WTC11 (cell line): ENCODE measurements around a stretch of chr19.

DNA sequence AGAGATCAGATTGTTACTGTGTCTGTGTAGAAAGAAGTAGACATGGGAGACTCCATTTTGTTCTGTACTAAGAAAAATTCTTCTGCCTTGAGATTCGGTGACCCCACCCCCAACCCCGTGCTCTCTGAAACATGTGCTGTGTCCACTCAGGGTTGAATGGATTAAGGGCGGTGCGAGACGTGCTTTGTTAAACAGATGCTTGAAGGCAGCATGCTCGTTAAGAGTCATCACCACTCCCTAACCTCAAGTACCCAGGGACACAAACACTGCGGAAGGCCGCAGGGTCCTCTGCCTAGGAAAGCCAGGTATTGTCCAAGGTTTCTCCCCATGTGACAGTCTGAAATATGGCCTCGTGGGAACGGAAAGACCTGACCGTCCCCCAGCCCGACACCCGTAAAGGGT, 10.9 kb upstream of the THEG start:
- PRO-cap: bidirectional peak, plus-strand start at position 152 of the sequence, minus-strand start at position 134 of the sequence

DNA sequence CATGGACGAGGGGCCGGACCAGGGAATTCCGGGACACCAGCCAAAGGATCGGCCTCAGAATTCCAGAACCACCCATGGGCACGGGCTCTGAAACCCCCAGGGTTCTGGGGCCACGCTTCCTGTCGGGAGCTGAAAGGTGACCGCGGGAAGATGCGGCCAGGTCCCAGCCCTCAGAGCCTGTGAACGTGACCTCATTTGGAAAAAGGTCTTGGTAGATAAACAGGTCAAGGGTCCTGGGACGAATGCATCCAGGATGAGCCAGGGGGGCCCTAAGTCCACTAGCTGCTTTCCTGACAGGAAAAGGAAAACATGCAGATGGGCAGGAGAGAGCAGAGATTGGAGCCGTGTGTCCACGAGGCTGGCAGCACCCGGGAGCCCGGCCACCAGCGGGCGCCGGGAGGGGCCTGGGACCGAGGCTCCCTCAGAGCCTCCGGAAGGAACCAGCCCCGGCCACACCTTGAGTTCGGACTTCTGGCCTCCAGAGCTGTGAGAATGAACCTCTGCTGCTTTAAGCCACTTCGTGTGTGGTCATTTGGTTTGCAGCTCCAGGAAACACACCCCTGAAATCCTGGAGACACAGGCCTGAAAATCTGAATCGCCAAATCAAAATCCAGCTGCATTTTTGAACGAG, 10.3 kb upstream of the C2CD4C start:
- PRO-cap: no peak

GRCh38 chr19:540948-541774, 2.7 kb upstream of the GZMM start:
- PRO-cap: no peak

DNA sequence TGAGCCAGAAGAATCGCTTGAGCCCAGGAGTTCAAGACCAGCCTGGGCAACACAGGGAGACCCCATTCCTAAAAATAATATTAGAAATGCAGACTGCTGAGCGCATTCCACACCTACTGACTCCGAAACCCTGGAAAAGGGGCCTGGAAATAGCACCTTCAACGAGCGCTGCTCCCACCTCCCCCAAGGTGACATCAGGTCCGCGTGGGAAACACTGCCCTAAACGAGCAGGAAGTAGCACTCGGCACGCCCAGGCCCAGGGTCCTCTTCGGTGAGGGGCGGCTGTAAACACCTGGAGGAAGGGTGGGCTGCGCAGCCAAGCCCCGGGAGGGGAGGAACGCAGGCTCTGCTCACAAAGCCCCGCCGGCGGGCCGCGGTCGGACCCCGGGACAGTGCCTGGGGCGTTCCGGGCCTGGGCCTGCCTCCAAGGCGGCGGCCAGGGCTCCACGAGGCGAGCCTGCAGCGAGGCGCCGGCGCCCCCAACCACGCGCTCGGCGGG, 881 bp downstream of the RNF126 start:
- PRO-cap: unidirectional peak, plus-strand start at position 353 of the sequence

DNA sequence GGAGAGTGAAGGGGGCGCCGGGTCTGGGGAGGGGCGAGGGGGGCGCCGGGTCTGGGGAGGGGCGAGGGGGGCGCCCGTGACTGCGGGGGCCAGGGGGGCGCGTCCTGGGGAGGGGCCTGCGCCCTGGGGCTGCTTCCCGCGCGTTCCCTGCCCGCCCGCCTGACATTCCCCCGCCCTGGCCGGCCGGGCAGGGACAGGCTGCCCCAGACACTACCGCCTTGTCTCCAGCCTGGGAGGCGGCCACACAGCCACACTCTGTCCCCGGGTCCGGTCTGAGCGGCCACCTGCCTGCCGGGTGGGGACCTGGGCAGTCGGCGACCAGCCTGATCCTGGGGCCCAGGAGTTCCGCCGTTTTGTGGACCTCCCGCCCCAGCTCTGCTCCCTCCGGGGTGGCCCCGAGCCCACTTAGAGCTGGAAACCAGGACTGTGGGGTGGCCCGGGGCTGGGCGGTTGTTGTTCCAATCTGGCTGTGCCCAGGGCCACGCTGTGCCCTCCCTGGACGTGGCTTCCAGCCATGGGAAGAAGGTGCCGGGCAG, 11.9 kb downstream of the PALM start:
- PRO-cap: no peak

DNA sequence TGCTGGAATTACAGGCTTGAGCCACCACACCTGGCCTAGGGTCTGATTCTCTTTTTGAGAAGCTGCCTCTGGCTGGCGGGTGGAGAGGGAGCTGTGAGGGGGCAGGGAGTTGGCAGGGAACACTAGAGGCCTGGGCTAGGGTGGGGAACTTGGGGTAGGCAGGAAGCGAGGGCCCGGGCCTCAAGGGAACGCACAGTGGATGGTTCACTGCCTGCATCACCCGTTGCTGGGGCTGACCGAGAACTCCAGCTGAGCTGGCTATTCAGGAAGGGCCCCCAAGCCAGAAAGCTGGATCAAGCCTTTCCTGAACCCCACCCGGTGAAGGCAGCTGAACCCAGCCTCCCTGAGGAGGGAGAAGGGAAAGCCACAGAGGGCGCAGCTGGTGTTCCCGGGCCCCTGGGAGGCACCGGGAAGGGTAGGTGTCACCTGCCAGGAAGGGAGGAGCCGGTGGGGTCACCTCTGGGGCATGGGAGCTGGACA, 13.8 kb downstream of the PALM start:
- PRO-cap: no peak

GRCh38 chr19:806317-807426, 9.4 kb downstream of the PTBP1 start:
- PRO-cap: no peak

- PRO-cap: no peak
These were observed 3.4 kb downstream of the PRTN3 start for GRCh38 chr19:844079-844769.

DNA sequence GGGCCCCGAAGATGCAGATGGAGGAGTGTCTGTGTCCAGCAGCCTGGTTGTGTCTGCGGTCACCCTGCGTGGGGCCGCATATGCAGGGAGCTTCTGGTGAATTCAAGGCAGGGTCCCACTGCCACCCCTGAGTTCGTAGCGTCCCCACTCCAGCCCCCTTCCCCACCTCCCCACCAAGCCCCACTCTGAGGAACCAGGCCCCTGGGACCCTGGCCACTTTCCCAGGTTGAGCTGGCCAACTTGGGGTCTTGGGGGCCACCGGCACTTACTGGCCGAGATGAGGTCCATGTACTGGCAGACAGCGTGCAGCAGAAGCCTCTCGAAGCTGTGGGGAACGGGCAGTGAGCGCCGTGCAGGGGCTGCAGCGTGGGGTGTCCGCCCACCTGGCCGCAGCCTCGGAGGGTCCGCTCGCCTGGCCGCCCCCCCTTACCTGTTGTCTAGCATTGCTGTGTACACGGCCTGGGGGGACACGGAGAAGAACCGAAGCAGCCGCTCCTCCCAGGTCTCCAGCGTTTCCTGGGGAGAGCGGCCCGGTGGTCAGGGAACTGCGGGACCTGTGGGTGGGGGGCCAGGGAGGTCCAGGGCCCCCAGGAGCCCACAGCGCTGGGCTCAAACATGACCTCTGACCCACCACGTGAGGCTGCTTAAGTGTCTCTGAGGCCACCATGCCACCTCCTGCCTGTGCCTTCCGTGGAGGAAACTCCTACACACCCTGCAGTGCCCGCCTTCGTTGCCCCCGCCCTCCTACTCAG, 6.4 kb upstream of the MED16 start:
- PRO-cap: no peak

DNA sequence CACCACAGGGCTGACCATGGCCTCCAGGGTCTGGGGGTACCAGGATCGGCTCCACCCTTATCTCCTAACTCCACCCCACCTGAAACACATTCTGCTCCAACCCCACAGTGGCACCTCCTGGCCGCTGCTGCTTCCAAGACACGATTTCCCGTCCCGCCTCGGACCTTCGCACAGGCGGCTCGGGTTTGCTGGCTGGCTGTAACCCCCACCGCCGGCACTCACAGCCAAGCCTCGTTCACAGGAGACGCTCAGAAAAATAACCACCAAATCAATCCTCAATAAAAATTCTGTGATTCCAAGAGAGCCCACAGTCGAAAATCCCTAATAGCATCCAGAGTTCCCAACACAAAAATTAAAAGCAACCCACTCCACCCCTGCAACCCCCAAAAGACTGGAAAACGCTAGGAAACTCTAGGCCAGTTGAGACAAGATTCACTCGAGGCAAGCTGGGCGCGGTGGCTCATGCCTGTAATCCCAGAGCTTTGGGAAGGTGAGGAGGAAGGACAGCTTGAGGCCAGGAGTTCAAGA, 8.8 kb downstream of the R3HDM4 start:
- PRO-cap: no peak

DNA sequence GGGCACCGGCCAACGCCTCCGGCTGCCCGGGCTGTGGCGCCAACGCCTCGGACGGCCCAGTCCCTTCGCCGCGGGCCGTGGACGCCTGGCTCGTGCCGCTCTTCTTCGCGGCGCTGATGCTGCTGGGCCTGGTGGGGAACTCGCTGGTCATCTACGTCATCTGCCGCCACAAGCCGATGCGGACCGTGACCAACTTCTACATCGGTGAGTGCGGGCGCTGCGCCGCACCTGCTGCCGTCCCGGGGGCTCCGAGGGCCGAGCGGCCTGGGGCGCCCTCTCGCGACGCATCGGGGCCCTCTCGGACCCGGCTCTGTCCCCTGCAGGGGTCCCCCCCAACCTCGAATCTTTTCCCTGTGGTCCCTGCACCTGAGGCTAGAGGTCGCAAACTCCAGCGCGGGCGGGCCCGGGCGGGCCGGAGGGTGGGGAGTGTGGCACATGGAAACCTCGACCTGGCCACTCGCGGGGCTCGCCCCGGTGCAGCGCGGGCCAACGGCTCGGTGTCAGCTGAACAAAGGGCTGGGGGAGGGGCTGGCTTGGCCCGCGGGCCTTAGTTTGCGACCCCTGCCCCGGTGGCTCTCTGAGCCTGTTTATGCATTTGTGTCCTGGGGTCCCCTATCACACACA, 522 bp downstream of the KISS1R start:
- PRO-cap: no peak

GRCh38 chr19:969484-969822, 14.7 kb upstream of the WDR18 start:
- PRO-cap: no peak

DNA sequence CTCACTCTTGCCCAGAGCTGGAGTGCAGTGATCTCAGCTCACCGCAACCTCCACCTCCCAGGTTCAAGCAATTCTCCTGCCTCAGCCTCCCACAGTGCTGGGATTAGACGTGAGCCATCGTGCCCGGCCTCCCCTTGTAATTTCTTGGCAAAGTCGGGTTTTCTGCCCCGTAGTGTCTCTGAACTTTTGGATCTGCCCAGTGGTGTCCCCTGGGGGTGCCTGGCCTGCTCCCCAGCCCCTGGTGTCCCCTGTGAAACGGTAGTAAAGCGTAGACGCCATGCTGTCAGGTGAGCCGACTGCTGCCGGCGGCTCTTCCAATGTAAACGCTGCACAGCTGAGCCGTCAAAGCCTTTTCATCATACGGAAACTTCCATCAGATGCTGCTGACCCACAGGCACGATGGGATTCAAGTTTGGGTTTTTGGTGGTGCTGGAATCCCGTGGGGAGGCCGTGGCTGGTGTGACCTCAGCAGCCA, 6.3 kb downstream of the GRIN3B start:
- PRO-cap: no peak

DNA sequence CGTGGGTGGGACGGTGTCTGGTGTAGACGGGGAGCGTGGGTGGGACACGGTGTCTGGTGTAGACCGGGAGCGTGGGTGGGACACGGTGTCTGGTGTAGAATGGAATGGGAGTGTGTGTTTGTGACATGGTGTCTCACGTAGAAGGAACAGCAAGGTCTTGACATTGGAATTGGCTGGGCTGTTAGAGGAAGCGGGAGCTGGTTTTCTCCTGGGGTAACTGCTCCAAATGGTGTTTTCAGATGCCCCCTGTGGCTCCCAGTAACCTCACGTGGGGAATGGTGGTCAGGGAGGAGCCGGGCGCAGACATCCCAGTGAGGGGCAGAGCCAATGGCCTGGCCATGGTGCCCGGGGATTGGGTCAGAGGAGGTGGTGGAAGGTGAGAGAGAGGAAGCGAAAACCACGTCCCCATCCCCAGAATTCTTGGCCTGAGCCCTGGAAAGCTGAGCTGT, 4.7 kb upstream of the ABCA7 start:
- PRO-cap: no peak

GRCh38 chr19:1038760-1039317, 1.1 kb upstream of the ABCA7 start:
- PRO-cap: no peak

GRCh38 chr19:1074592-1075285, 7.8 kb downstream of the ARHGAP45 start:
- PRO-cap: no peak

- PRO-cap: no peak
These were observed 12.7 kb downstream of the ARHGAP45 start for GRCh38 chr19:1079177-1080569.

DNA sequence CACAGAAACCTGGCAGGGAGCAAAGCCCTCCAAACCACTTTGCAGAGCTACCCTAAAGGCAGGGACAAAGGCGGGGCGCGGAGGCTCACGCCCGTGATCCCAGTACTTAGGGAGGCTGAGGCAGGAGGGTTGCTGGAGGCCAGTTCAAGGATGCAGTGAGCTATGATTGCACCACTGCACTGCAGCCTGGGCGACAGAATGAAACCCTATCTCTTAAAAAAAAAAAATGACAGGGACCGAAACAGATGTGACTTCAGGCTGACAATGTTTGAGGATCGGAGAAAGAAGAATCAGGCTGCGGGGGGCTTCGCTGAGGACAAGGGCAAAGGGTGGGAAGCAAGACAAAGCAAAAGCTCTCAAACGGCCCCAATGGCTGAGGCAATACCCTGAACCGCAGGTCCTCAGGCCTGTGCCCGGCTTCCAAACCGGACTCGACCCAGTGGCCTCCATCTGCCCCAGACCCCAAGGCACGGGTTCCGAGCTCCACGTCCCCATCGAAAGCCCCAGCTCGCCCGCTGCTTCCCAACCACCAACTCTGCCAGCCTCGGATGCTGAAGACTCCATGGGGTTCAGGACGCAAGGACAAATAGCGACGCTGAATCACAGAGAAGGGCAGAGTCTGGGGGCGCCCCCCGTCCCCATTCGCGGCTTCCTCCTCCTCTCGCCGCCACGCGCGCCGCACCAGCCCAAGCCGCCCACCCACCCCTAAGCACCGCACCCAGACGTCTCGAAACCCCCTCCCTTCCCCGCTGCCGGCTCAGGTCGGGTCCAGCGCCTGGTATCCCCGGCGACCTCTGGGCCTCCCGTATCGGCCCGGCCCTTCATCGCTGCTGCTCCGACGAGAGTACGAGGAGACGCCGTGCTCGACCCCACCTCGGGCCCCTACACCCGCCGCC, 598 bp downstream of the POLR2E start:
- PRO-cap: no peak

DNA sequence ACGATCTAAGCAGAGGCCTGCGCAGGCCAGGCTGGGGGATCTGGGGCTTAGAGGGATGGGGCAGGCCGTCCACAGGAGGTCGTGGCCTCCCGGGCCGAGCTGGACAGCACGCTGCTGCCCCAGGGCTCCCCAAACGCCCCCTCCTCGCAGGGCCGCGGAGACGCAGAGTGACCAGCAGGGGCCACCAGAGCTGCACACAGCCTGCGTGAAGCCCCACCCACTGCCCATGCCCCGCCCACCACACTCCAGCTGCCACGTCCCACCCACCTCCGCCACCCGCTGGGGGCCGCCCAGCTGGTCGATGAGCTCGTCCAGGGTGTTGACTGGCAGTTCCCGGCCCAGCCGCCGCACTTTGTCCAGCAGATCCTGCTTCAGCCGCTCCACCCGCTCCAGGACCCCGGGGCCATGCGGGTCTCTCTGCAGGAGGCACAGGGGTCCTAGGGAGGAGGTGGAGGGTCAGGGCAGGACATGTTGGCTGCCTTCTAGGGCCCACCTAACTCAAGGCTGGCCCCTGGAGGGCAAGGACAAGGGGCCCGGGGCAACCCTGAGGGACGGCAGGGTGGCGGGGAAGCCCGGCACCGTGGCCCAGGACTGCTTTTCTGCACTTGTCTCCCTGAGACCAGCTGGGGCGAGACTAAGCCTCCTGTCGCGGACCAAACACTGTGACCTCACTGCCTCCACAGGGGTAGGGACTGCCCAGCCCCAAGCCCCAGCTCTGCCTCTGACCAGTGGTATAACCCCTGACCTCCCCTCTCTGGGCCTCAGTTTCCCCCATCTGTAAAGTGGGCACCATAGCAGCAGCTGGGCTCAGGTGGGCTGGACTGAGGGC, 9.7 kb downstream of the GPX4 start:
- PRO-cap: unidirectional peak, minus-strand start at position 169 of the sequence

- PRO-cap: no peak
These were observed 32.1 kb downstream of the GPX4 start for GRCh38 chr19:1135490-1136664.